CD14-positive monocyte (primary cell): ENCODE results near the genes RGS10, BAG3 and PLPP4.

GRCh38 chr10:119335909-119337037 is 128.9 kb downstream of the GRK5 start:
- CAGE, long polyA plus RNA = no peak

GRCh38 chr10:119358210-119358425 is 150.7 kb downstream of the GRK5 start:
- CAGE, long polyA plus RNA = no peak

DNA sequence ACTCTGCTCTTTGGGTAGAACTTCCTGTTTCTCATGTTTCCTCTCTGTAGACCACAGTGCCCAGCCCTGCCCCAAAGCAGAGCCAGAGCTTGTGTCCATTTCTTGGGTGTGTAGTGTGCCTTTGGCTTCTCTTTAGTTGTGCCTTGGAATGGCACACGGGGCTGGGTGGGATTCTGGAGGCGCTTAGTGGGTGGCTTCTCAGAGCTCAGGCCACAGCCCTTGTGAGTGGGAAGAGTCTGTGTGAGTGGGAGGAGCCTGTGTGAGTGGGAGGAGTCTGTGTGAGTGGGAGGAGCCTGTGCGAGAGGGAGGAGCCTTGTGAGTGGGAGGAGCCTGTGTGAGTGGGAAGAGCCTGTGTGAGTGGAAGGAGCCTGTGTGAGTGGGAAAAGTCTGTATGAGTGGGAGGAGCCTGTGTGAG is 152.8 kb downstream of the GRK5 start:
- CAGE, long polyA plus RNA = no peak

DNA sequence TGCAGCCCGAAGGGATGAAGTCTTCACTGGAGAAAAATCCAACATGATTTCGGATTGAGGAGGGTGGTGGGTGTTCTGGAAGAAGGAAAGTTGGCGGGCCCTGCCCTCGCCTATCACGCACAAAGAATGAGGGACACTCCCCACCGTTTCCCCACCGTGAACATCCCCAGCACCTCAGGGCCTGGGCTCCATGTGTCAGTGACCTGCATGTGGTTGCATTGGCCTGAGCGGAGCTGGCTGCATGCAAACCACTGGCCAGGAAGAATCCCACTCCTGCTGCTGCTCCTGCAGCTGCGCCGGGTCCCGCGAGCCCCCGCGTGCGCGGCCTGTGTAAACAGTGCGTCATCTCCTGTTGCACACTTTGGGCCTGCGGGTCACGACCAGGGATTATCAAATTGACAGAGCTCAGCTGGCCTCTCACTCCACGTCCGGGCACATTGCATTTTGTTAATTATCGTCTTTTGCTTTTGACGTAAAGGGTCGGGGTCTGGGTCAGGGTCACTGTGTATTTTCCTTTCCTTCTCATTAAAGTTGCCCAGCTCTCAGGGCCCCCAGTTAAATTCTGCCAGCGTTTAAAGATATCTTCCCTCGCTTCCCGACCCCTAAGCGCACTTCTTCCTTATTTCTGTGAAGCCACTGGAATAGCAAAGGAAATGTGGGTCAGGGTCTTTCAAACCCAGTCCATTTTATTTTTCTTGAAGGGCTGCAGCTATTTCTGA is 132.6 kb downstream of the RGS10 start:
- CAGE, long polyA plus RNA = no peak

DNA sequence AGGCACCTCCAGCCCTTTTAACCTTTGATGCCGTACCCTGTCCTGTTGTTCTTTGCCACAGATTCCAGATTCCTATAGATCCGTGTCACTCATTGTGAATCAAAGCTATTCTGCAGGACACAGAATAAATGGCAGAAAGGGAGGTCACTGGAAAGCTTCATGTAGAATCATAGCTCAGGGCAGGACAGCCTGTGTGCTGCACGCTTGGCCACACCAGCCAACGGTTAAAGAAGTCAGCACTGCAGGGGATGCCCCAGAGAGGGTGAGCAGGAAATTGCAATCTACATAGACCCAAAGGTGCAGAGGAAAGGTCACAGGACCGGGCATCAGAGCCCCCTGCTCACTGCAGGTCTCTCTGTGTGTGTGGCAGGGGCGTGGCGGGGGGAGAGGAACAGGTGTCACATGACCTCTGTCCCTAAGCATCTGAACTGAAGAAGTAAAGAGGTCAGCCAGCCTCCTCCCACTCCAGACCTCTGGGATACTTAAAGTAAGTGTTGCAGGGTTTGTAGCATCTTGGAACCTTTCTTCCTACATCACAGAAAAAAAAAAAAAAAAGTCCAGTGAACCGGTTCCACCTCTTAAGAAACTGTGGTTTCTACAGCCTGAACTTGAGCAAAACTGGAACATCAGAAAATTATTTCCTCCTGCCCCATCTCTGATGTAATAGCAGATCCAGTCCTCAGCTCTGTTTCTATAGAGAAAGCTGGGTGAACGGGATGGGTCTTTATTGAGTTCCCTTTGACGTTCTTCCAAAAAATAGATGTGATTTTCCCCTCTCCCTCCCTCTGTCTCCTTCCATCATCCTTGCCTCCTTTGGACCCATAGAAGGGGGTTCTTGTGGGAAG is 64.3 kb downstream of the RGS10 start:
- CAGE, long polyA plus RNA = no peak

DNA sequence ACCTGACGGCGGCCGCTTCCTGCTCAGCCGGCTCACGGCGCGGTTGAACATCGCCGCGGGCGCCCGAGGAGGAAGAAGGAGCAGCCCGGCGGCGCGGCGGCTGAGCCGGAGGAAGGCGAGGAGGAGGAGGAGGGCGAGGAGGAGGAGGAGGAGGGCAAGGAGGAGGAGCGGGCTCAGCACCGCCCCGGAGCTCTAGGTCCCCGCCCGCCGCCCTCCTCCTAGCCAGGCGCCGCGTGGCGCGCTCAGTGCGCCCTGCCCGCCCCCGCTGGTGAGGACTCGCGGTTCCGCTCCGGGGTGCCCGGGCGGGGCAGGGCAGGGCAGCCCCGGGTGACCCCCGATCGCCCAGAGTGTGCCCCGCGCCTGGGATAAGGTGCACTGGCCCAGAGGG is at the start of gene RGS10:
Gene RGS10, minus strand, starts transcription at position 132 of the 388 bp plus-strand sequence.
- CAGE, long polyA plus RNA = start-site peak on the minus strand centred at position 109 of the sequence, 77 bp wide, 3,811 and 5,896 reads in 2 replicates

DNA sequence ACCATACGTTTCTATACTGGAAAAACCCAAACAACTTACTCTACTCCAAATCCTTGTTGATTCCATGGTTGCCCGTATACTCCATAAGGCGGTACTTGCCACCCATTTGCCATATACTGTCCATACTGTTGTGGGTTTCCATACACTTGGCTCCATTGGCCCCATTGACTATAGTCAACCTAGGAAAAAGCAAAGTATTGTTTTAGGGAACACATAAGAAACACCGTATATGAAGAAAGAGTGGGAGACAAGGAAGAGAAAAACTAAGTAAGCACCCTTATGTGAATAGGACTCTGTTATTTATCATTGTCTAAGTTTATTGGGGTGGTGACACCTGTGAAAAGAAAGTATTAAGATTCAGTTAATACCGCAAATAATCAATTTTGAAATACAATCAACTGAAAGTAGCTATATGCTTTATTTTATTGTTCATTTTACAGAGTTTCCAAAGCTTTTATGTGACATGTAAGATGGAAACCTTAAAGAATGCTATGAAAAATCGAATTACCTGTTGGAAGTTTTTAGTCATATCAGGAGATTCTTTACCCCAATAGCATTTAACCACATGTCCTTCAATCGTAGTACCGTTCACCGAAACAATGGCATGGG is 20.1 kb downstream of the TIAL1 start:
- CAGE, long polyA plus RNA = no peak

GRCh38 chr10:119651325-119651940 is at the start of gene BAG3:
TSS of gene BAG3 (plus strand) at chr10:119651380.
- CAGE, long polyA plus RNA = no peak

DNA sequence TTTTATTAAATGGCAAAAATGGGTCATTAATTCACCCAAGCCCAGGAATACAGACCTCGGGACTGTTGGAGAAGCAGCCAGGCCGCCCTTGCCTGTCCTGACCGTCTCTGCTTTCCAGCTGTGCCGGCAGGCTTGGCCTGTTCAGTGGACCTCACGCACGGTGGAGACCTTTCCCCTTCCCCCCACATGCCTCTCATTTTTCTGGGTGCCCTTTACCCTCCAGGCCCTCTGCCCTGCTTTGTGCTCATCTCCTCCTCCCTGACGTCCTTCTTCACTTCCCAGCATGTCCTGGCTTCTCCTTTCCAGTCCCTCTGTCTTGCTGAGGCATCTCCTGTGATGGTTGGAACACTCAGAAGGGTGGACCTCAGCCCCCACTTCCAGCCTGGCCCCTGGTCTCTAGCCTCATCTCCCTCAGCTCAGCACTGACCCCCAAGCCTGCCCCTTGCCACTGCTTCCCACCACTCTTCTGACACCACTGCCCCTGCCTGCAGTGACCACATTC is 14.8 kb downstream of the BAG3 start:
- CAGE, long polyA plus RNA = no peak

GRCh38 chr10:119687709-119687986 is 36.5 kb downstream of the BAG3 start:
- CAGE, long polyA plus RNA = no peak

DNA sequence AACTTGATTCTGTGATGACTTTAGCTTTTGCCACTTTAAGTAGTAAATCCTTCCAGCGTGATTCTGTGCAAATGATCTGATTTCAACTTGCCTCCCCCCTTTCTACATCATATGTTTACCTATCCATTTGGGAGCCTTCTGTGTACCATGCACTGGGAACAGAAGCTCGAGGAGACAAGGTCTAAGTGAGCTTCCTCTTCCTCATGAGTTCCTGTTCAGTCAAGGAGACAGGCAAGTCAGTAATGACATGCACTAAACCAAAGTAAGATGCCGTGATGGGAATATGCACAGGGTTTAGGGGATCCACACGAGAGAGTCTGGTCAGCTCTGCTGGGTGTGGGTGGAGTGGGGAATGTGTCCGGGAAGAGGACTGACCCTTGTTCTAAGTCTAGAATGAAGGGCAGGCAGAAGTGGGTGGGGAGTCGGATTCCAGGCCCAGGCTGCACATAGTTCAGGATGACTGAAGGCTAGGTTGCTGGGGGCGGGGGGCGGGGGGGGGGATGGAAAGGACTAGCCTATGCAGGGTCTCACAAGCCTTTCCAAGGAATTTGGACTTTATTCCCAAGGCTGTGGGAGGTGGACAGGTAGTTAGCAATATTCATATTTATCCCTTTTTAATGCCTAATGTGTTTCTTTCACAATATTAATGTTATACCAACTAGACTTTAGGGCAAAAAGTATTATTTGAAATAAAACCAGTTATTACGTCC is 17.5 kb downstream of the INPP5F start:
- CAGE, long polyA plus RNA = no peak

DNA sequence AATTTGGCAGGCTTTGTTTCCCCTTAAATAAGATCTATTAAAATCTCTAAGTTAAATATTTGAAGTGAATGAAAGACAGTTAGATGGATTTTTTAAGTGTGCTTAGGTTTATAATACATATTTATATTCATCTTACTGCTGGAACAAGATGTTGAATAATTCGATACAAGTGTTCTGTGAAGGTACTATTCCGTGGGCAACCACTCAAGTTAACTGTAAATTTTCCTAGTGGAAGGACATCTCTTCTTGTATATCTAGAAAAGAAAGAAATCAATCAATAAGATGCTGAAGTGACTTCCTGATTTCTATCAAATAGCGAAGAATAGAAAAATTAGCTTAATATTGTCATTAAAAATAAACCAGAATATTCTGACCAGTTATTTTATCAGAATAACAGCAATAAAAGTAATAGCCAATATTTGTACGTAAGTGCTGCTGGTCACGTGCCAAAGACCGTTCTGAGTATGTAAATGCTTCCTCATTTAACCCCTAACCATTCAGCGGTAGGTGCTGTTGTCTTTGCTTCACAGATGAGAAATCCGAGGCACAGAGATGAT is 31.9 kb downstream of the MCMBP start:
- CAGE, long polyA plus RNA = no peak

GRCh38 chr10:120456707-120457551 is at the start of gene PLPP4:
TSS of gene PLPP4 (plus strand) at chr10:120457227.
- CAGE, long polyA plus RNA = no peak

DNA sequence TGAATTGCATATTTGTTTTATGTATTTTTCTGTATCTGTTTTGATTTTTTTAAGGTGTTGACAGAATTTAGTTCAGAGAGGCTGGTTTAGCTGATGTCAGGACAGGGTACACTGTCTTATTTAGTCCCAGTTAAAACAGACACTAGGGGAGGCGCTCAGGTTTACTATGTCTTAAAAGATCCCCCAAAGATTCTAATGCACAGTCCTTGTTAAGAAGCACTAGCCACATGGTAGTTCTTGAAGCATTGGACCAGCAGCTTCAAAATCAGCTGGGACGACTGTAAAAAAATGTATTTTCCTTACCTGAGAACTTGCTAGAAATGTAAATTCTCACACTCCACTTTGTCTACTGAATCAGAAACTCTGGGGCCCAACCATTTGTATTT is 185.9 kb upstream of the WDR11 start:
- CAGE, long polyA plus RNA = no peak

GRCh38 chr10:120884772-120885150 is 33.6 kb downstream of the WDR11 start:
- CAGE, long polyA plus RNA = no peak

DNA sequence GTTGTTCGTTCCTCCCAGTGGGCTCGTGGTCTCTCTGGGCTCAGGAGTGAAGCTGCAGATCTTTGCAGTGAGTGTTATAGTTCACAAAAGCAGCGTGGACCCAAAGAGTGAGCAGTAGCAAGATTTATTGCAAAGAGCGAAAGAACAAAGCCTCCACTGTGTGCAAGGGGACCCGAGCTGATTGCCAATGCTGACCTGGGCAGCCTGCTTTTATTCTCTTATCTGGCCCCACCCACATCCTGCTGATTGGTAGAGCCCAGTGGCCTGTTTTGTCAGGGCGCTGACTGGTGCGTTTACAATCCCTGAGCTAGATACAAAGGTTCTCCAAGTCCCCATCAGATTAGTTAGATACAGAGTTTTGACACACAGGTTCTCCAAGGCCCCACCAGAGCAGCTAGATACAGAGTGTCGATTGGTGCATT is 183.2 kb downstream of the WDR11 start:
- CAGE, long polyA plus RNA = no peak

DNA sequence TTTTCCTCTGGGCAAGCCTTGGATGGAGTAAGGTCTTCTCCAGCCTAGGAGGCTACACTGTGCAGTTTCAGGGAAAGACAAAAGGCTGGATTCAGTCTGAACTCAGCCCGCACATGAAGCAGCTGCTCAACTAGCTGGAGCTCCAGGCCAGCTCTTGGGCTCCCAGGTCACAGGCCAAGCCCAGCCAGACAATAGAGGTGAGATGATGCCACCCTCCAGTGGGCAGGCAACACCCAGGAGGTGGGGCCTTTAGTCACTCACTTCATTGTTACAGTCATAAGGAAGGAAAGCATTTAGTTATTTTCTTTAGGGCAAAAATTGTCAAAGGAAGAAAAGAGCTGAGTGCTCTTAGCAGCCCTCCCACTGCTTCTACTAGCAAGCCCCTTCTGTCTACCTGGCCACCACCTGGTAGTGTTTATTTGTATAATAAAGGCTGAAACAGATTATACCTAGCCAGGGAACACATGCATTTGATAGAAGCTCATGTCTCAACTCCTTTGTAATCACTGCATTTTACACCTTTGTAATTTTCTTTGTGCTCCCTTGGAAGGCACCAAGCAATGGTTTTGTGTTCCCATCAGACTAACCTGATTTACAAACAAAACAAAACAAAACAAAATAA is 253.5 kb downstream of the WDR11 start:
- CAGE, long polyA plus RNA = no peak

- CAGE, long polyA plus RNA = no peak
These were observed 67.2 kb downstream of the FGFR2 start for GRCh38 chr10:121530853-121531720.

GRCh38 chr10:121959147-121959842 is 15.7 kb downstream of the NSMCE4A start:
- CAGE, long polyA plus RNA = no peak

DNA sequence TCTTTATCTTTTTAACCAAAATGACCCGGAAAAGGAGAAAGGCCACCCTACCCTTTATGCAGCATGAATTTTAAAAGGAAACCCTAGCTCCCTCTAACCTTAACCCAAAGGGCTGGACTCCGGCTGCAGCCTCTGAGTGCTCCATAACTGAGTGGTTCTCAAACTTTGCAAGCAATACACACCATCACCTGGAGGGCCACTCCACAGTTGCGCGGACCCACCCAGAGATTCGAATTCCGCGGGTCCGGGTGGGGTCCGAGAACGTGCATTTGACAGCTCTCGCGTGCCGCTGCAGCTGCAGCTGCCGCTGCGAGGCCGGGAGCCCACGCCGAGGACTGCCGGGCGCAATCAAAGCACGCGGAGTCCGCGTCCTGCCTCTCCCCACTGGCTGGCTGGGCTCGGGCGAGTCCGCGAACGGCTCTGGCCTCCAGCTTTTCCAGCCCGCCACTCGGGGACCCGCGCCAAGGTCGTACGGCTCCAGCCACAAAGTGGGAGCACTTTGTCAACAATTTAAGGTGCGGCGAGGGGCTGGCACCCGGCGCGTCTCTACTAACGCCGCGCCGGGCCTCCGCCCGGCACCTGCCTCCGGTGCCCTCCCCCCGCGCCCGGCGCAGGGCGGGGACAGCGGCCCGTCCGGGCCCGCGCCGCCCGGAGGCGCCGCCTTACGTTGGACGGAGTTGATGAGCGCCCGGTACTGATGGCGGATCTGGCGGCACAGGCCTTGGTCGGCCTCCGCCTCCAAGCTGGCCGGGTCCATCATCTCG is 627 bp downstream of the NSMCE4A start:
- CAGE, long polyA plus RNA = no peak